RPMI7951 (cell line): ENCODE data around the gene SELENON.

DNA sequence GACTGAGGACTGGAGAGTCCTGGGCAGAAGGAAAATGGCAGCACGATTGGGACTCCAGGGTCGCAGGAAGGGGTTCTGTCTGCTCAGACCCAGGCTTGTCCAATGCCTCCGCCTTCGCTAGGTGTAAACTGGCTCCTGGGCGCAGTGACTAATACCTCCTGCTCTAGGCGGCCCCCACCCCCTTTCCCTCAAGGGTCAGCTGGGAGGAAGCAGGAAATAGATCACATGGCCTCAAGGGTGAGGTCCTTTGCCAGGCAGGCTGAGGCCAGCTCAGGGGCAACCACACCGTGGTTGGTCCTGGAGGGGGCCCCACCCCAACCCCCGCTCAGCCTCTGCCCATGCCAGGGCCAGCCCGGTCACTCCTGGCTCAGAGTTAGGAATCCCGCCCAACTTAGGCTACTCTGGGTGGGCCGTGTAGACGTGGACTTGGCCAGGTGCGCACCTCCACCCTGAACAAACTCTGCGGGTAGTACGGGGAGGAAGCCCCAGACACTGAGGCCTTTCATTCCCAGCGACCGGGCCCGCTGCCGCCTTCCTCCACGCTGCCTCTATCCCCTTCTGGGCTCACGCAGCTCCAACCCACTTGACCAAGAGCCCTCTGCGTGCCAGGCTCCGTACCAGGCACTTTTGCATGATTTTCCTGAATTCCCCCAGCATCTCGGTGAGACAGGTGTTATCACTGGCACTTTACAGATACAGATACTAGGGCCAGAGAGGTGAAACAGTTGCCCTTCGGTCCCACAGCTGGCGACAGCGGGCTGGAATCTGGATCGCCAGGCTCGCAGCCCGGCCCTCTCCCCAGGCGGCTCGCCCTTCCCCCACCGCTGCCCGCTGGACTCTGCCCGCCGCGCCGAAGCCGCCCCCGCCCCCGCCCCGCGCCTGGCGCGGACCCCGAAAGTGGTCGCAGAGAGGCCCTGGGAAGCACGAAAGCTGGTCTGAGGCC lies 865 bp downstream of the GALE start:
- RAMPAGE, long total RNA: no peak

- RAMPAGE, long total RNA: no peak
These were observed 14.9 kb upstream of the IFNLR1 start for GRCh38 chr1:24201820-24202512.

DNA sequence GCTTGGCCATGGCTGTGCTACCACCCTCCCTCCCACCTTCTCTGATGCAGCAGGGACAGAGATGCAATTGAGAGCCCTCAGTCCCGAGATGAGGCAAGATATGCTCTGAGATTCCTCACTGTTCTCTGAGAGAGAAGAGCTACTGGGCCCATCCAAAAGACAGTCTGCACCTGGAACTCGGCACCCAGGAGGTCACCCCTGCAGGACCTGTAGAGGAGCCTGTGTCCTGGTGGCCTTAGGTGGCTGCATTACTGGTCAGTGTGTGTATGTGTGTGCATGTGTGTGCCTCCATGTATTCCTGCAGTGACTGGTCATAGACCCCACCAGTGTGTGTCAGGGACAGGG lies 33.5 kb downstream of the NCMAP start:
- RAMPAGE, long total RNA: no peak

DNA sequence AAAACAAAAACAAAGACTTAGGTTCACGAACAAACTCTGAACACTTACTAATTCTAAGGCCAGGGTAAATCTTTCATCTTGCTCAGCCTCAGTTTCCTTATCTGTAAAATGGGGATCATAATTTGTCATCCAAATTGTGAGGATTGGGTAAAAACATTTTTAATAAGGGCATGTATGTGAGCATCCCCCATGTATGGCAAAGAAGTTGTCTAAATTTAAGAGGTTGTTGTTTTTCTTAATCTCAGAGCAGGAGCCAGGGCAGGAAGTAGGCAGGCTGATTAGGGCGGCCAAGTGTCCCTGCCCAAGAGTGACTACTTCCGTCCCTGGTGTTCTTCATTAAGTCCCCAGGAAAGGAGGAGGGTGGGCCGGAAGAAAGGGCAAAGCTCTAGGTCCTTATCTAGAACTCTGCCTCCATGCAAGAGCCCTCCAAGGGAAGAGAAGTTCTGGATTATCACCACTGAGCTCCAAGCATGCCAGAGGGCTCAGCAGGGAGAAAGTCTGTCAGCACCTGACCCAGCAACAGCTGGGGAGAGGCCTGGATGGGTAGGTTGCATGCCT lies 49.9 kb upstream of the CLIC4 start:
- RAMPAGE, long total RNA: no peak

GRCh38 chr1:24714693-24715400 lies 30.4 kb upstream of the CLIC4 start:
- RAMPAGE, long total RNA: no peak

- RAMPAGE, long total RNA: no peak
These were observed 25.4 kb downstream of the RUNX3 start for GRCh38 chr1:24904664-24905113.

DNA sequence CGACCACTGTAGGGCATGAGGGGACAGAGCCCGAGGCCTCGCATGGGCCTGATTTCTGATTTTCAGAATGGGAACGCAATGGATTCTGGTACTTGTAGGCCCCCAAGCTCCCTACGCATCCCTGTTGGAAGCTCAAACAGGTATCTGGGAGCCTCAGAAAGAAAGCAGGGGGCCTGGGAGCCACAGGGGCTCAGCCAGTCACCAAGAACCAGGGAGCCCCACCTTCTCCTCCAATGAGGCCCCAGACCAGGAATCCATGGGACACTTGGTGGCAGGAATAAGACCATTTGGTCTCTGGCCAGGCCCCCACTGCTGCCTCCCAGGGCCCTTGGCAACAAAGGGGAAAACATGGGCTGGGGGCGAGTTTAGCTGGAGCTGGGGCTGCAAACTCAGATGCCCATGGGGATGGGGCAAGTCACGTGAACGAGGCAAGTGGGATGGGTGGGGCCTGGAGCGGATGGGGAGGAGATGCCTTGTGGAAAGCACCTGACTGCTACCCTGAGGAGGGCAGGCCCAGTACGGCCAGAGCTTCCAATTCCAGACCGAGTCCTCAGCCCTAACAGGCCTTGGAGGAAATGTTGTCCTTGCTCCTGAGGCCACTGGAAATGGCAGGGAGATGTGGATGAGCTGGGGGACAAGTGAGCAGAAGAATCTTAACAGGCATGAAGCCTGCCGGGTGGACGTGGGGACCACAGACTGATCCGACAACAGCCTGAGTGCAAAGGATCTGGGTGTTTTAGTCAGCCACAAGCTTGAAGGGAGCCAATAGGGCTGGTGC lies 19.4 kb downstream of the RUNX3 start:
- RAMPAGE, long total RNA: no peak

DNA sequence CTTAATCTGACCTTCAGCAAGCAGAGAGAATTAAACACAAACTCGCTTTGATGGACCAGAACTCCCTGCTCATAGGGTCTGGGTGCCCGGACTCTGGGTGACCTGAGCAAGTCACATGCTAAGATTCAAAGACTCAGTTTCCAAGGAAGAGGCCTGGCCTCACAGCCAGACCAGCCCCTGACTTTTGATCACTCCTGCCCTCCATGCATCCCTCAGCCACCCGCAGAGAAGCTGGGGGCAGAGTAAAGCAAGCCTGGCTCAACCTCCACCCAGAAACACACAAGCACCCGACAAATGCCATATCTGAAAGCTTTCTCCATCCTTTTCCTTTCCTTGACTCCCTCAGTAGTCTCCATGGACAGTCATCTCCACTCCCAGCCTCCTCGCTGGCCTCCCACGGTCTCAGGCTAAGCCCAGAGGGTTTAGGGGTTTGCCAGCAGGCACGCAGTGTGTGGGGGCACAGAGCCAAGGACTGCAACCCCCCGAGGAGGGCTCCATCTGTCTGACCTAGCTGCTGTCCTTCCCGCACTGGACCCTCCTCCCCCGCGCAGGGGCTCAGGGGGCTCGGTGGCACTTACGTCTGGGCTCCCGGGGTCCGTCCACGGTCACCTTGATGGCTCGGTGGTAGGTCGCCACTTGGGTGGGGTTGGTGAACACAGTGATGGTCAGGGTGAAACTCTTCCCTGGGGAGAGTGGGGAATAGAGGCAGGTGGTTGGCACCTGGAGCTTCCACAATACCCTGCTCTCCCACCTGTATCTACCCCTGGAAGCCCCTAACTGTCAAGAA lies 11.2 kb downstream of the RUNX3 start:
- RAMPAGE, long total RNA: no peak

DNA sequence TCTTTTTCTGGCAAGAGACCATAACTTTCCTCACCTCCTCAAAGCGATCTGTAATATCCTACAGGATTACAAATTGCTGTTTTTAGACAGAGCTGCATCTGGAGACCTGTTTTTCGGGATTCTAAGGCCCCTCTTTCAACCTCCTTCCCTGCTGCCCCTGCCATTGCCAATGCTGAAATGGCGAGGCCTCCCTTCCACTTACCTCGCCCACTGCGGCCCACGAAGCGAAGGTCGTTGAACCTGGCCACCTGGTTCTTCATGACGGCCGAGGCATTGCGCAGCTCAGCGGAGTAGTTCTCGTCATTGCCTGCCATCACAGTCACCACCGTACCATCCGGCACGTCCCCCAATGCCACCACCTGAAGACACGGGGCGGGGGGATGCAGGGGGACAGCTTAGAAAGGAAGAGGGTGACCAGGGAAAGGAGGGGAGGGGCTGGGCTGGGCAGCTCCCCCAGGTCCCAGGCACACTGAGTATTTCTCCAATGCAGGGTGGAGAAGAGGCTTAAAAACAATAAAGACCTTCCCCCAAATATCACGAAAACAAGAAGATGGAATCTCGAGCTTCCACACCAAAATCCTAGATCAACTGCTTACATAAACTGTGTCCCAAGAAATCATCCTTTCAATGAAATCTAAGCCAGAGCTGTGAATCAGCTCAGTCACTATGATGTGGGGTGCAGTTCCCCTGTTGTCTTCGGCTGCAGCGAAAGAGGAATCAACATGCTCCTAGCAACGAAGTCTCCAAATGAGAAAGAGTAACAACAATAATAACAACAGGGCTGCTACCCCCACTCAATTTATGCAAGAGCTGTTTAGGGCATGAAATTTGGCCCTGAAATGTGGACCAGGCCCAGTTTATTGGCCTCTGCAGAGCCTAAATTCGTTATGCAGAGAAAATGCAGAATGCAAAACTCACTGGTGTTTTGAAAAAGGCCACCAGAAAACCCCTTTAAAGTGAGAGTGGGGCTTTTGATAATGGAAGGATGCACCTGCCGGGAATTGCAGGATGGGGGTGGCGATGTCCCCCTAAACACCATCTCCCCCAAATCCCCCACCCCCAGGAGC lies 2.4 kb downstream of the RUNX3 start:
- RAMPAGE, long total RNA: no peak

- RAMPAGE, long total RNA: no peak
These were observed 61.7 kb upstream of the RUNX3 start for GRCh38 chr1:24991560-24992328.

GRCh38 chr1:24997550-24998082 lies 67.5 kb upstream of the RUNX3 start:
- RAMPAGE, long total RNA: no peak

DNA sequence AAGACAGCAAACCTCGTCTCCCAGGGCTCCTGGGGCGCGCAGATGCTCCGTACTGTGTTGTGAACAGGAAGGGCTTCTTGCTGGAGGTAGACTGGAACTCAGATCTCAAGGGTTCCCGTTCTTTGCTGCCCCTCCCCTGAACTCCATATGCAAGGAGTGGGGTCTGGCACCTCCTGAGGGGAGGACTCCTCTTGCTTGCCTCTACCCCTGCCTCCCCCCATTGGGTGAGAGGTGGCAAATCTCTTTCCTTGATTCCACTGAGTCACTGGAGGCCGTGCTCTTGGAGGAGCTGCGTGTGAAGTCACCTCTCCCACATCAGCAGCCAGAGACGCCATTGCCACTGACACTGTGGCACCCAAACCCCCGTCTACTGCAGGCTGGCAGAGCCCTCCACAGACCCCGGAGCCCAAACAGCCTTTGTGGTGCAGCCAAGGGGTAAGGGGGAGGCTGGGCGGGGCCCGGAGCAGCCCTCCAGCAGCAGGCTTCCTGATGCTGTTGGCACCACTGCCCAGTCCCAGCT lies 104.7 kb upstream of the RUNX3 start:
- RAMPAGE, long total RNA: no peak

DNA sequence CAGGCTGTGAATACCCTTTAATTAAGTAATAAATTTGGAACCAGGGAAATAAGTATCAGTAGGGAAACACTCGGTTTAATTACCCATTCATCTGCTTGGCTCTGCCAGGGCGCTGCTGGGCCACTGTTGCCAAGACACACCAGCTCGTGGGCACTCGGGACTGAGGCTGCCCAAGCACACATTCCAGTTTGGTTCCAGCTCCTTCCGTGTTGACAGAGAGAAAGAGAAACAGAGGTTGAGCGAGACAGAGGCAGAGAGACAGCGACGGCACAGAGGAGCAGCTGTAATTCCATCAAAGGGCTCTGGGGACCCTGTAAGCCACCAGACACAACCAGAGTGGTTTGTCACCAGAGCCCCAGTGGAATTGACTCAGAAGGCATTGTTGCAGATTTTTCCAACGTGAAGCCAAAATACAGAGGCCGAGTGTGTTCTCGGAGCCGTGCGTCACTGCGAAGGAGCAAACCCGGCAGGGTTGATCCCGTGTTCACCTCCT lies 33.6 kb downstream of the SYF2 start:
- RAMPAGE, long total RNA: no peak

- RAMPAGE, long total RNA: no peak
These were observed 2.5 kb downstream of the RSRP1 start for GRCh38 chr1:25244702-25245138.

GRCh38 chr1:25334578-25334849 lies 3.6 kb upstream of the TMEM50A start:
- RAMPAGE, long total RNA: no peak

DNA sequence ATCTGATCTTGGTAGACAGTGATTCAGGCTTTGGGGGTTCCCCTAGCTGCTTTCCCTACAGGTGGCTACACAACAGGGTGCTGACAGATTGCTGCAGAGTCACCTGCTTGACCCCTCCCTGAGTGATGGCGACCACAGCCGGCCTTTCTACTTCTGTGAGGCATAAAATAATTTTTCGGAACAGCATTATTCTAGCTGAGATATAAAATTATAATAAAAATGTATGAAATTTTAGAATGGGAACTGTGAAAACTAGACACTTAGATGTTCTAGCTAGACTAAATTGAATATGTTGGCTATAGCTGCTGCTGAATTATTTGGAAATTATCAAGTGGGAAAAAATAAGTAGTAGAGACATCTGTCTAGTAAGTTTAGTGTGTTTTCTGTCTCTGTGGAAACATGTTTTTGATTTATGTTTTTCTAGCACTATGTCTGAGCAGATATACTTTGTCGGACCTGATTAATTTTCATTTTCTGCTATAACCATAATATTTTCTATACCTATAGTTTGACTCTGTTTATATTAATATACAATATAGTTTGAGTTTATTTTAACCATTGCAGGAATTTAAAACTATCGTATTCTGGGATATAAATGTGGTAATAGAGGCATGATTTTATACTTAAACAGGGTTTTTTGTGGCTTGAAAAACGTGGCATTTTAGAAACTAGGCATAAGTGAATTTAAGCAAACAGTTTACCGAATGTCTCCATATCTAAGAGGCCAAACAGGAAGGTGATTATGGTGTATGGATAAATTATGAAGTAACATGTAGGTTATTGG lies 42.2 kb downstream of the MACO1 start:
- RAMPAGE, long total RNA: no peak

DNA sequence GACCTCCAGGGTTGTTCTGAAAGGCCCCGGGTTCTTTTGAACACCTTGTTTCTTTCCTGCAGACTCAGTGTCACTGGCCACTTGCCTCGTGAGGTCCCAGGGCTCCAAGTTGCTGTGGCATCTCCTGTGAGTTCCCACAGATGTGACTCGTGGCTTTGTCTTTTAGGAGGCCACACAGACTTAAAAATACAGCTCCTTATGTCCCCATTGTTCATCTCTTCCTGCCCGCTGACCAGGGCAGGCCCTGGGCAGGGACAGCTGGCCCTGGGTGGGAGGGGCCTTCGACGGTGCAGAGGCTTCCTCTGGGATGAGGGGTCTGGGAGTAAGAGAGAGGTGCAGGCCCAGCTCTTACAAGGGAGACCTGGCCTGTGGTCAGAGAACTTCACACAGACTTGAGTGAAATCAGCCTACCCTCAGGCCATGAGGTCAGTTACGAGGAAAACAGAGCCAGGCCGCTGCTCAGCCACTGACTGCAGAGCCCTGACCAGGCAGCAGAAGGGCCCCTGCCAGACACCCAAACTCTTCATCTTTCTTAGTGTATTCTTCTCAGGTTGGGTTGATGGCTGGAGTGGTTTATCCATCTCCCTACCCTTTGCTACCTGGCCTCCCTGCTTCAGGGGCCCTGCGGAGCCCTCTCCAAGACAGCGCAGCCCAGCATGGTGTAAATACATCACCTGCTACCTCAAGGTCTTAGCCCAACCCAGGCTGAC lies 15.8 kb downstream of the LDLRAP1 start:
- RAMPAGE, long total RNA: no peak

GRCh38 chr1:25568358-25568952 lies 25.0 kb downstream of the LDLRAP1 start:
- RAMPAGE, long total RNA: no peak

DNA sequence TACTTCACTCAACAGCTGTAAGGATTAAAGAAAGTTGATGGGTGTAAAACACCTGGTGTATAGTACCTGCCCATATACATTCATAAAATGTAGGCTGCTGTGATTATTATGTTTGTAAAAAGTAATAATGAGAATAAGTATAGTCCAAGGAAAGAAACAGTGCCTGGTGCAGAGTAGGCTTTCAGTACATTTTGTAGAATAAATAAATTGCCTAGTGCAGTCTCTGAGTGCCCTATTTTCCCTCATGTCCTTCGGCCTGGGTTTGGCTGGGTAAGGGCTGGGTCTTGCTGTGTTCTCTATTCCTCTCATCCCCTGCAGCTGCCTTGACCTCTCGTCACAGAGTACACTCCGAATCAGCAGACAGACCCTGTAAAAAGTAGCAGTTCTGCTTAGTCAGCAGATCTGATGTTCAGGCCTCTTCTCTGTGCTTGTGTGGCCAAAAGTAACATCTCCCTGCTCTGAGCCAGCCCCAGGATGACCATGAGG lies 77.3 kb downstream of the MAN1C1 start:
- RAMPAGE, long total RNA: no peak

GRCh38 chr1:25799551-25800339 lies at the start of gene SELENON:
Gene SELENON (plus strand): TSS chr1:25800193.
- RAMPAGE, long total RNA: no peak